Left cardiac atrium (tissue), 1 donor: ENCODE results near the gene ANXA8L1.

DNA sequence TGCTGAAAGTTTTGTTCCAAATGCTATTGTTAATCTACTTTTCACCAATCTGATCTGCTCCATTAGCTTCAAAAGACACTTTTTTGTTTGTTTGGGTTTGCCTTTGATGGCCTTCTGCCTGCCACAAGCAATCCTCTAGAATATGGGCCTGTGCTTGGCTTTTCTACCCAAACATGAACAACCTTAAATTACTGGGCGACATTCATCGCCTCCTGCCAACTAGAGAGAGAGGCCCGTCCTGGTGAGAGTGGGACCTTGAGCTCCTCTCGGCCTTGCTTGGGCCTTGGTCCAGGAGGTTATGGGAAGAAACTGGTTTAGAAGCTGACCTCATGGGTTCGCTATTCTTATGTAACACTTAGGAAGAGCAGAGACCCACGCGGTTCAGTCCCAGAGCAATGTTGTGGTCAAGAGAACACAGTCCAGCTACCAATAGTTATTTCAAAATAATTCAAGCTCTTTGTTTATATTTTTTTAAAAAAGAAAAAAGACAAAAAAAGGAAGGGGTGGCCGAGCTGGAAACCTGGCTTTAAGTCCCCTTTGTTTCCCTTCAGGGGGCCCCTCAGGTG is 176.2 kb upstream of the ZNF32 start:
- PRO-cap: bidirectional peak, plus-strand start at position 384 of the sequence, minus-strand start at position 278 of the sequence

DNA sequence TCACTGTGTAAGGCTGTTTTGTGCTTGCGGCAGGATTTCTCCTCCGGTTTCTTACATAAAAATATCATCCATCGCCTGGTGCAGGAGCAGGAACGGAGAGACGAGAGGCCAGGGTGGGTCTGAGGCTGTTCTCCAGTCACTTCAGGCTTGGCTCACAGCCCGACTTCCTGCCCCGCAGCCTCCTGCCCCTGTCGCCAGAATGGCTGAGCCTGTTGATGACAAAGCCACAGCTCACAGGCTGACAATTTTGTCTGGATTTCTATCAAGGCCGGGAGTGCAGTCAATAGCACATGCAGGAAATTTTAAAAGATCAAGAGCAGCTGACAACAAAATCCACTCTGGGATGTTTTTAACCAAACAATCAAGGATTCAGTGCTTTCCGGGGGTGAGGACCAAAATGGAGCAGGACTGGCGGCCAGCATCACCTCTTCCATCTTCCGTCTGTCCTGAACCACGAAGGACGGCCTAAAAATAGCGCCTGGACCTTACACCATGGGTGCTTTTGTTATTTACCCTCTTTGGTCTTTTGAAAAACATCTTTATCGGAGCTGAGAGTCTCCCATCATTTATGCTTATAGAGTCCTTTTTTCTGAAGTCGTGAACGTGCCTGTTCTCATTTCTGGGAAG is 229.8 kb upstream of the ZNF32 start:
- PRO-cap: no peak

- PRO-cap: no peak
Observed at GRCh38 chr10:44016705-44017259, 368.1 kb upstream of the ZNF32 start.

DNA sequence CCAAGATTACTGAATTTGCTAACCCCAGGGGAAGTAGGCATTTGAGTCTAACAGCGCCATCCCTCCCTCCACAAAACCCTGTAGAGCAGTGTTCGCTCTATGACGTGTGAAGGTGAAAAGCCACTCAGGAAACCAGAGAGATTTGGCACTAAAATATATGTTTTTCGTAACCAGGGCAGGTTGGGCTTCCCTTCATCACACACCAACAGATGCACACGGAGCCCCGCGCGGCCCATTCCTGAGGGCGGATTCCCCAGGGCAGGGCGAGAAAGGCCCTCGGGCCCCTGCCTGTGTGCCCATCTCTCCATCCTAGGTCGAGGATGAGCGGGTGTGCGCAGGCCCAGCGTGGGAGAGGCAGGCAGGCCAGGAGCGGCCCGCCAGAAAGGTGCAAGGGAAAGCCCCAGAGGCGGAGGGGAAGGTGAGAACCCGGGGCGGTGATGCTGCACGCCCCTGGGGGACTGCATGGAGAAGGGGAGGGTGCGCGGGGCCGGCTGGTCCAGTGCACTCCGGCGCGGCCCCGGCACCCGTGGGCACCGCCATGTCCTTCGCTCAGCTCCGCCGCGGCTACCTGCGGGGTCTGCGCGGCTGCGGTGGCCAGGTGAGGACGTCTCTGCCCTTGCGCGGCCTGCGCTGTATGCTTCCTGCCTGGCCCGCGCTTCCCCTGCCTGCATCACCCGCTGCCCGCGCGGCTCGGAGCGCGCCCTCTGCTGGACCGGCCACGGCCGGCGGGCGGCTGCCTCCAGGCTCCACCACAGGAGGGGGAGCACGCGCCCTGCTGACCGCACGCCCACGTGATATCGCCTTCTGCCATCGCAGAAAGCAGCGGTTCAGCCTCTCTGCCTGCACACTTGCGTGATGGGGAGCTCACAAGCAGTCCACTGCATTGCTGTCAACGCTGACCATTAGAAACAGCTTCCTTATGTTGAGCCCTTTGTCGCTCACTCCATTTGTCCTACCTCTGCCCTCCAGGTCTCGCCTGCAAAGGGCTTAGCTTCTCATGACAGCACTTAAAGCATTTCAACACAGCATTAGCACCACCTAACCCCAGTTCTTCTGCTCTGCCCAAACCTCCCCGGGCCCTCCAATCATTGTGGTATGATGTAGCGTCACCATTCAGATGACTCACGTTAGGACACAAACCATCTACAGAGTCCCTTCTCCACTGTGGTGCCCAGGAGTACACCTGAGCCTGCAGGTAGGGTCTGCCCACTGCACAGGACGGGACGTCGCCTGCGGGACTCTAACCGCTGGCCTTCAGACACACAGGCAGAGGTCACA is 74.0 kb downstream of the CXCL12 start:
- PRO-cap: no peak

DNA sequence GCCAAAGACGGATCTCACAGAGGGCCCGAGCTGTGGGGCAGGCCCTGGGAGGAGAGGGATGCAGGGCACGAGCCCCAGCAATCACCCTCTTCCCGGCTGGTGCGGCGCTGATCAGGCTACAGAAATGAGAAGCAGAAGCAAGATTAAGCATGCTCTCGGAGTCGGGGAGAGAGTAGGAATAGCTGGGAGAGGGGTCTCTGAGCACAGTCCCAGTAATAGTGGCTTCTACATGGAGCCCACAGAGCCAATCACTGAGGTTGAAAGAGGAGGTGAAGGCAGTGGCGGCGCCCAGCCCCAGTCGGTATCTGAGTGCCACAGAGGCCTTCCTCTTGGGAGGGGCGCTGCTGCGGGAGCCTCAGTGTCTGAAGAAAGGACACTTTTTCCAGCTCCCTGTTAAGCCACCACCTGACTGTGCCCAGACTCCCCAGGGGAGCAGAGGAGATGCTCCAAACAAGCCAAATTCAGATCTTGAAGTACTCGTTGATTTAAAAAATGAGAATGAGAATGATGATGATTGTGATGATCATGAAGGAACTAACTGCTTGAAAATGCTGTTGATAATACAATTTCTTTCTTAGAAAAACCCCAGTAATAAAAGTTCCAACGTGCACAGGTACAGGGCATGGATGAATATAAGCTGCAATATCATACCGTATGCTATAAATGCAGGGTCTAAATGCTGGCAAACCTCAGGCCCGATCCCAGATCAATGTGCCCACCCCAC is 6.9 kb downstream of the CXCL12 start:
- PRO-cap: no peak

DNA sequence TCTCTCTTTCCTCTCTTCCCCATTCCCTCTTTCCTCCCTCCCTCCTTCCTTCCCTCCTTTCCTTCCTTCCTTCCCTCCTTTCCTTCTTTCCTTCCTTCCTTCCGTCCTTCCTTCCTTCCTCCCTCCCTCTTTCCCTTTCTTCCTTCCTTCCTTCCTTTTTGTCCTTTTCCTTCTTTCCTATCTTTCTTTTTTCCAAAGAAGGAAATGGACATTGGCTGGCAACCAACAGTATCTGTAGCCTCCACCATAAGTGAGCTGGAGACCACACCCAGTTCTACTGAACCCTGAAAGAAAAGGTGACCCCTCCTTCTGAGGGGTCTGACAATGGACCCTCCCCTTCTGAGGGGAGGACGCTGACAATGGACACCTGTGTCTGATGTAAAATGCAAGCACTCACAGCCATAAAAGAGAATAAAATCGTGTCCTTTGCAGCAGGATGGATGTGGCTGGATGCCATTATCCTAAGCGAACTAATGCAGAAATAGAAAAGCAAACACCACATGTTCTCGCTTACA is 2.1 kb upstream of the RASSF4 start:
- PRO-cap: no peak

DNA sequence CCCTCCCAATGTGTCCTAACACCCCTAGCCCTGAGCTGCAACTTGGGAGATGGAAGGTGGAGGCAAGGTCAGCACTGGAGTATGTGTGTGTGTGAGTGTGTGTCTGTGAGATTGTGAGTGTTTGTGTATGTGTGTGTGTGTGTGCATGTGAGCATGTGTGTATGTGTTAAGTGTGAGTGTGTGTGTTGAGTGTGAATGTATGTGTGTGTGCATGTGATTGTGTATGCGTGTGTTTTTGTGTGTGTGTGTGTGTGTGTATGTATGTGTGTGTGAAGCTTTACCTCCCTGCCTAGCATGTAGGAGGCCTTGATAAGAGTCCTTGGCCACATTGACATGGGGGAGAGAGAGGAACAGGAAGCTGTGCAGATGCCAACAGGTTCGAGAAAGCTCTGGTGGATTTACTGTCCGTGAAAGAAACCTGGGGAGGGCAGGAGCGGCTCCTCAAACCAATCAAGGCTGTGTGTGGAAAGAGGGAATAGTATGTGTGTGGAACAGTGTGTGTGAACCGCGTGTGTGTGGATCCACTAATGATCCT is 9.3 kb downstream of the RASSF4 start:
- PRO-cap: no peak

DNA sequence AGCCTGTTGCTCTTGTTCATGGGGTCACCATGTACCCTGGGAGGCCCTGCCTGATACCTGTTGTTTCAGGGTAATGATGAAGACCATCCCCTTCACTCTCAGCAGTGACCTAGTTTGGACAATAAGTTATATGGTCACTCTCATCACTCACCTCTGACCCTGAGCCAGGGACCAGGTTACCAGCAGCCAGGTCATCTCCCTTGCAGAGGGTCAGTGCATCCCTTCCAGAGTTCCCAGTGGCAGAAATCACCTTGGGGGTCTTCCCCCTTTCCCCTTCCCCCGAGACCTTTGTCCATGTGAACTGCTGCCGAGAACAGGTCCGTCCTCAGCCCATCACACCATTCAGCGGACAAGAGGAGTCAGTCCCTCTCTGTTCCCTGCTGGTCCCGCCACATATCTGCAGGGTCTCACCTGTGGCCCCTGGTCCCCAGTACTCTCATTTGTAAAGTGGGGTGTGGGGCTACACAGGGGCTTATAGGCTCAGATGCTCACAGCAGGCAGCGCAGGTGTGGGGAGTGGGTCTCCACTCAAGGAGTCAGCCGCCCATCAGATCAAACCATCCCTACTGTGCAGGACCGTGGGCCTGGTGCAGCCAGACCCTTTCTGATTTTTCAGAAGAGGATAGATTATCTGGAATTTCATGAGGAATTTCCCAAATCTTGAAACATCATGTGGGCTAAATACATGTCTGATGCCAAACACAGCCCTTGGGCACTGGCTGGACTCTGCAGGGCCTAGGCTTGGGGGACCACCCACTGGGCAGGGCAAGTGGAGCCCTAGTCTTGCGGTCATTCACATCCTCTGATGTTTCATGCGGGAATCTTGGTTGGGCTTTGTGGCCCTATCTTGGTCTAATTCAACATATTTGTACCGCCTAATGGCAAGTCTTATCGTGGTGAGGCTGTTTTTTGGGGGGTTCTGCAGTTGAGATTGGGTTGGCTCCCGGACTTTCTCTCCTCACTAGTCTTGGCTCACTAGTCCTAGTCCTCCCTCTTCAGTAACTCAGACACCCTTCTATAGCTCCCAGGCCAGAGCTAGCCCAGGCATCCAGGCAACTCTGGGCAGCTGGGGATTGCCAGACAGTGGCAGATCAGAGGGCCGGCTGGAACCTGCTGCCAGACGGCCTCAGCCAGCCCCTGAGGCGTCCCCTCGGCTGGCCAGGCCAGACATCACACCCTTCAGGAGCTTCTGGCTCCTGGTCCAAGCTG is 6.4 kb downstream of the DEPP1 start:
- PRO-cap: no peak

GRCh38 chr10:44980580-44981101 is 2.0 kb upstream of the DEPP1 start:
- PRO-cap: no peak

GRCh38 chr10:45001412-45002164 is 865 bp downstream of the ZNF22 start:
- PRO-cap: unidirectional peak, minus-strand start at chr10:45001578

- PRO-cap: no peak
Observed at GRCh38 chr10:45004917-45005950, 4.5 kb downstream of the ZNF22 start.

GRCh38 chr10:45224295-45224888 is 91.0 kb downstream of the OR13A1 start:
- PRO-cap: no peak

GRCh38 chr10:45593978-45595278 is 59.3 kb upstream of the MARCHF8 start:
- PRO-cap: bidirectional peak, plus-strand start at chr10:45594979, minus-strand start at chr10:45594907

- PRO-cap: no peak
Observed at GRCh38 chr10:45993763-45994091, 21.4 kb downstream of the TIMM23 start.

DNA sequence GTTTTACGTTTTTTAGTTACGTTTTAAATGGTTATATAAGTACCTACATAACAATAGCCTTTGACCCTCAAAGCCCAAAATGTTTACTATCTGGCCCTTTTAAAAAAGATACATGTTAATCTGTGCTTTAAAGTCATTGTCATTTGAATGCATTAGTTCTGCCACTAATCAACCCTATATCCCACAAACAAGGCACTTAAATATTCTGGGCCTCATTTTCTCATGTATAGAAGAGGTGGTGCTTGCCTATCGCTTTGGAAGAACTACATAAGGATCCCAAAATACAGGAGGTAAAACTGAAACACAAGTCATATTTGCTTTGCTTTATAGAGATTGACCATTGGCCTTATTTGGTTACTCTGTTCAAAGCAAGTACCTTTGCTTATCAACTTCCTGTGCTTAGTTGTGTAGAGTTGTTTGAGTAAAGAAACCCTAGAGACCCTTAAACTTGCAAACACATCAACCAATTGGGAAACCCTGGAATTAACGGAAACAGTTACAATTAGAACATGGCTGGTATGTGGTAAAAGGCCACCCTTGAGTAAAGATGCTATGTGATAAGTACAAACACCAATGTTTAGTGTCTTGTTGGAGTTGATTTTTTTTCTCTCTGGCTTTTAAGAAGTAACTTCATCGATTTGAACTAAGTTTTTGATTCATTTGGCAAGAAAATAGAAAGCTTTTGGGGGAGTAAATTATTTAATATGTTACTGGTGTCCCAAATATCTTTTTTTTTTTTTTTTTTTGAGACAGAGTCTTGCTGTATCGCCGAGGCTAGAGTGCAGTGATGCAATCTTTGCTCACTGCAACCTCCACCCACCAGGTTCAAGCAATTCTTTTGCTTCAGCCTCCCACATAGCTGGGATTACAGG is 26.1 kb downstream of the TIMM23 start:
- PRO-cap: no peak

DNA sequence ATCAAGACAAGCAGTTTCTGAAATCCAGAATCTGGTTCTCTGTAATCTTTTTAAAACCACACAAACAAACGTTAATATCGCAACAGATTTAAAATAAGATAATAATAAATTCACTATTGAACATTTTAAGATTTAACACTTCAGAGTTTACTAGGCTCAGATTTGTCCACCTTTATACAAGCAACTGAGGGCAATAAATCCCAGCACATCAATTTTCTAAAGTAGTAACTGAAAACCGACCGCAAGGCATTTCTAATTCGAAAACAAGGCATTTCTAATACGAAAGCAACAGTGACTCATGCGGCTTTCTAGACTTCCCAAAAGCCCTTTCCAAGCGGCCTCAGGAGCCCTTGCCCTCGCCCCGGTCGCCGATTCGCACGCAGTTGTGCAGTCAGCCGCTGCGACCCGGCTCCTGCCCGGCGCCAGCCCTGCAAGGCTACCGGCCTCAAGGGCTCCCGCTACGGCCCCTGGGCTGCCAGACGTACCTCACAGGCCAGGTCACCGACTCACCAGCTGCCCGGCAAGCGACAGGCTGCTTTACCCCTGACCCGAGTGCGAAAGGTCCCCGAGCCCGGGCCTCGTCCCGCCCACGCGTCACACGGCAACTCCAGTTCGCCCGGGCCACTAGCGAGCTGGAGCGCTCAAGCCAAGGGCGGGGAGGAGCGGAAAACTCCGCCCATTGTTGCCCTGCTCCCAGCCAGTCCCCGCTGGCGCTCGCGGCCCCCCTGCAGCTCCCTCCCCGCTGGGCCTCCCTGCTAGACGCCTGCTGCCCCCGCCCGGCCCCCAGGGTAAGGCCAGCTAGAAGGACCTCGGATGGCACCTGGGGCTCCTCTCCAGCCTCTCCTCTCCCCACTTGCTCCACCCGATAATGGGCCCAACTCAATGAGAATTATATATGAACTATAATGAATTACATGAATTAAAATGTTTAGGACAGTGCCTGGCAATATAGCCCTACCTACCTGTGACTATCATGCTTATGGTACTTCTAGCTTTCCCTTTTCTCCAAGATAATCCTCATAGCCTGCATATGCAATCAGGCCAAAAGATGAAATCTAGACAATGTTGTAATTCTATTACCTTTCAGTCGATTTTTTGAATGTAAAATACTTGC is 7.2 kb downstream of the NCOA4 start:
- PRO-cap: unidirectional peak, minus-strand start at position 511 of the sequence; unidirectional peak, minus-strand start at position 534 of the sequence

DNA sequence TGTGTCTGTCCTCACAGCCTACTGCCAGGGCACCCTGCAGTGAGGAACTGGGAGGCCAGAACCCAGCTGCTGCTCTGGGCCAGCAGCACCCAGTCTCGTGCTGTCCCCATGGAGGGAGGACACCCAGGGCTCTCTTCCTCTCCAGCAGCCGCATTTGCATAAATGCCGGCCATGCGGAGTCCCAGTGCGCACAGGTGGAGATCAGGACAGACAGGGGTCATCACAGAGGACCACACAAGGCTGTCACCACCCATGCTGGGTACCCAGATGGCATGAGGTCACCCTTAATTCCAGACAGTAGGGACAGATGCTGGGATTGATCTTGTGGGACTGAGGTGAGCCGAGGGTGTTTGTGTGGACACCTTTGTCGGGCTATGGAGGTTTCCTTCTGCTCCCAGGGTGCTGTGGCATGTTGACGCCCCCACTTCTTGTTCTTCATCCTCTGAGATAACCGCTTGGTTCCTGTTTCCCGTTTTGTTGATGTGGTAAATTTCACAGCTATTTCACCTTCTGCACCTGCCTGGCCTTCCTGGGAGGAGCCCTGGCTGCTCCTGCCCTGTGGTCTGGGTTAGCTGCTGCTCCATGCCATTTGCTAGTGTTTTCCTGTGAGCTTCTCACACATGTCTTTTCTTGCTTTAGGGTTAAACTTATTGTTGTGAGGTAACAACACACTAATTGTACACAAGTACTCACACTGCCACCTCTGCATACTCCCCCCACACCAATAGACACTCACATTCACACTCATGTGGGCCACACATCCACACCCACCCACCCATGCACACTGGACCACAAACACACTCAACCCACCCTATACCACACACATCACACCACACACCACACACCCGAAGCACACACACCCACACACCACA is 46.3 kb upstream of the MSMB start:
- PRO-cap: no peak

DNA sequence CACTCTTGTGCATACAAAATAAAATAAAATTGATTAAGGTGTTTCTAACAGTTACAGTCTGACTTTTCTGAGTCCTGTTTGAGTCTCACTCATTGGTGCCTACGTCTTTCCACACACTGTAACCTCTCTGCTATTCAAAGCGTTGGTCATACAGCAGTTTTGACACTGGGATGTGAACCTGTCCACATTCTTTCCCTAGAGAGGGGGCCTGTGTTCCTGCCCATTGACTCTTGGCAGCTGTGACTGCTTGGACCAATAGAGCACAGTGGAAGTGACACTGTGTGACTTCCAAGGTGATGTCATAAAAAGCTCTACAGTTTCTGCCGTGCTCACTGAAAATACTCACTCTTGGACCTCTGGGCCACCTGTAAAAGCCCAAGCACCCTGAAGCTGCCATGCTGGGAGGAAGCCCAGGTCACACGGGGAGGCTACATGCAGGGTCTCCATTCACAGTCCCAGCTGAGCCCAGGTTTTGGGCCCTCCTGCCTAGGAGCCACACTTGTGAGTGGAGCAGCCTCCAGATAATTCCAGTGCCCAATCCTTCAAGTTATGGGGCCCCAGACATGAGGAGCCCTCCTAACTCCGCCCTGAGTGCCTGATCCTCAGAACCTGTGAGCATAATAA is 737 bp upstream of the ANTXRL start:
- PRO-cap: no peak

GRCh38 chr10:46375523-46375944 is at the start of gene ANXA8L1:
TSS of gene ANXA8L1 (plus strand) at chr10:46375776.
- PRO-cap: no peak

DNA sequence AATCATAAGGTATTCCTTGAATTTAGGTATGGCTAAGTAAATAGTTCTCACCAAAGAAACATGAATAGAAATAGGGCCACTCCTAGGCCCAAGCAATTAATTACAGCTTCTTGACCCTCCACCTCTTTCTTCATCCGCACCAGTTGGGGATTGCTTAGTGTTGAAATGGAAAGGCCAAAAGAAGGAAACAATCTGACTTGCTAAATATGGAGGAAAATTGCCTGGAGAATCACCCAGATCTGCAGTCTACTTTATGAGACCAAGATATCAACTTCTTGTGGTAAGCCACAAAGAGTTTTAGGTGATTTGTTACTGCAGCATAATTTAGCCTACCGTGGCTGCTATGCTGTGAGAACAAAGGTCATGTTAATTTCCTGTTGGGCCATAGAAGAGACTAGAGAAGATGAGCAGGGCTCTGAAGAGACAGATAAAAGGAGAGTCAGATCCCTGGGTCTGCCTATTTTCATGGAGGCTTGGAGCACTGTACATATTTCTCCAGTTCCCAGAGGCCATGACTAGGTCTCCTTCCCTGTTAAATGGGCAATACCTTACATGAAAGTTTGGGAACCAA is 93.4 kb upstream of the GDF10 start:
- PRO-cap: no peak